ENCODE data around the genes CHPT1, WASHC3 and EID3.

DNA sequence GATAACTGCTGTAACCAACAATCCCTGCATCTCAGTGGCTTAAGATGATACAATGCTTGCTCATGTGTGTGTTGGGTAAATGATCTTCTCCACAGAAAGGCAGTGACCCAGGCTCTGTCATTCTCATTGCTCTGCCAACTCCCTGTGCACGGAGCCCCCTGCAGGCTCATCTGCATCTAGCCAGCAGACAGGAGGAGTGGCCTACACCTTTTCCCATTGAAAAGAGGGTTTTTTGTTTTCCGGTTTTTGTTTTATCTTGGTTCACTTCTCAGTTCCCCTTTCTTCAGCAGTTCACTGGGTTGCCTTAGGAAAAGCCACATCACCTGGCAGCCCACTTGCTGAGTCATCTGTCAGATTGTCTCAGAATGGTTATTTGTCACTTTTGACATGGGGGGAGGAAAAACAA lies 193.3 kb downstream of the ANO4 start:
- PRO-cap, result no peak

GRCh38 chr12:101615867-101616713 lies 21.3 kb downstream of the MYBPC1 start:
- PRO-cap, result no peak

DNA sequence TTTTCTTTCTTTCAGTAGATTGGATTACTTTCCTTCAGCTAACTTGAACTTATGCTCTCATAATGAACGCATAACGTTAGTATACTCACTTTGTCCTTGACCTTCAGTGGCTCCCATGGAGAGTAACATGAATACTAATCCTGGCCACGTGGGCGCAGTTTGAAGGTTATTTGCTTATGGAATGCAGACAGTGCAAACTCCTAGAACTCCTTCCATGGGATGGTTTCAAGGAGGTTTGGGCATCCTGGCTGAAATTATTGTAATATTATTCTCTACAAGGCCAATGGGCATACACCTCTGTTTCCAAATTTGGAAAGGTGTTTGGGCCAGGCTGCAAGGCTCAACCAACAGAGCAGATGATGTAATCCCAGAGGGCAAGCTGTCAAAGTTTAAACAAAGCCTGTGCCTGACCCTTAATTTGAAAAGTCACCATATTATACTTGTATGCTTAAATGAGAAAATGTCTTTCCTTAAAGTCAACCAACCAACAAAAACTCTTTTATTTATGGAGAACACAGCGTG lies 23.5 kb downstream of the MYBPC1 start:
- PRO-cap, result no peak

- PRO-cap, result bidirectional peak, plus-strand start at chr12:101697912, minus-strand start at chr12:101697803
Measured at GRCh38 chr12:101697548-101698027, at the start of gene CHPT1. Gene CHPT1 (plus strand): TSS chr12:101697640.

GRCh38 chr12:101747849-101748849 lies 8.9 kb upstream of the SYCP3 start:
- PRO-cap, result no peak

DNA sequence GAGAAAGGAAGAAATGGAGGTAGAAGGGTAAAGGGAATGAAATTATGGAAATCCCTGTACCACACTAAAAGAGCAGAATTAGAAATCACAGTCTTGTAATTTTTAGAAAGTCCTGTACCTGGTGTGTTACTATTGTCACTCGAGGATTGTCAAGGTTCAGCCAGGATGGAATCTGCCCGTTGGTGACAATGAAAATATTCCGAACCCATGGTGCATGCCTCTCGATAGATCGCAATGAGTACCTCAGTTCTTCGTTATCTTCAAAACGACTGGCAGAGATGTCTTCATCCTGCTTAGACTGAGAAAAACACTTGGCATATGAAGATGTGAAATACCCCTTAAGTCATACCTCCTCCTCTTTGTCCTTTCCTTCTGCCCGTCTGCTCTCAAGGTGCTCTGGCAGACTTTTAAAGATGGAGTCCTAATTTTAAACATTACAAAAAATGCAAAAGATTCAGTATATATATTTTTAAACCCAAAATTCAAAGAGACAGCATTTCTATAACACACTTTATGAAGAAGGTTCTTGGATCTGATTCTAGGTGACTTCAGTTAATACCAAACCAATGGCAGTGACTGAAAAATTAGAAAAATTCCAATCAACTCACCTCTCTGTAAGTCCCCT lies 31.1 kb upstream of the SYCP3 start:
- PRO-cap, result no peak

DNA sequence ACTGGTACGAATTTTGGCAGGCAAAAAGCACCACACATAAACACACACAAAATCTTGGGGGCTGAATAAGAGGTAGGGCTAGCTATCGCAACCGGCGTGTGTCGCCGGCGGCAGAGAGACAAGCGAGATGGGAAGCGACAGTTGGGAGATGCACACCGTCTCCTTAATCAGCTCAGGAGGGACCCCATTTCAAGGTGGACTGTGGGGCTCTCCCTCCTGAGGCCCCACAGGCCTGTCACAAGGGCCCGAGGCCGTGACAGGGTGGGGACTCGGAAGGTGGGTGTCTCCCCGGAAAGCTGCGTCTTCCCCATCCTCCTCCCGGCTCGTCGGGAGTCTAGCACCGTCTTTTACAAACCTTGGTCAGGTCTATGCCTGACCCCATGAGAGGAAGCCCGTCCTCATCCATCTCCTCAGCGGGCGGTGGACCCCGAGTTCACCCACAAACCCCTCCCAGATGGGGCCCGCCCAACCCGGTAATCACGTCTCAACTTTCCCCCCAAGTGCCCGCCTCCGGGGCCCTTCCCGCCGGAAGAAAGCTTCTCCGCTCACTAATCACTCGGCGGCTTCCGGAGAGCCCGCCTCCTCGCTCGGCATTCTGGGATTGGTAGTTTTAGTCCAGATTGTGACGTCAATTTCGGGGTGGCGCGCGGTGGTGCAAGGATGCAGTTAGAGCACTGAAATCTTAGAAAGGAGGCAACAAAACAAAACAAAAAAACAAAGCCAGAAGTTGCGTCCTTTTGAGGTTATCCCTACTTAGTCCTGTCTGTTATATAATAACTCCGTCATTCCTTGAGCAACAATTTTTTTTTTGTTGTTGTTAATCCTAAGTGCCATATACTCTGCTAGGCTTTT lies at the start of gene WASHC3:
Gene WASHC3 (minus strand): TSS at position 435 of the 852 bp plus-strand sequence.
- PRO-cap, result bidirectional peak, plus-strand start at position 238 of the sequence, minus-strand start at position 239 of the sequence; bidirectional peak, plus-strand start at position 631 of the sequence, minus-strand start at position 456 of the sequence

DNA sequence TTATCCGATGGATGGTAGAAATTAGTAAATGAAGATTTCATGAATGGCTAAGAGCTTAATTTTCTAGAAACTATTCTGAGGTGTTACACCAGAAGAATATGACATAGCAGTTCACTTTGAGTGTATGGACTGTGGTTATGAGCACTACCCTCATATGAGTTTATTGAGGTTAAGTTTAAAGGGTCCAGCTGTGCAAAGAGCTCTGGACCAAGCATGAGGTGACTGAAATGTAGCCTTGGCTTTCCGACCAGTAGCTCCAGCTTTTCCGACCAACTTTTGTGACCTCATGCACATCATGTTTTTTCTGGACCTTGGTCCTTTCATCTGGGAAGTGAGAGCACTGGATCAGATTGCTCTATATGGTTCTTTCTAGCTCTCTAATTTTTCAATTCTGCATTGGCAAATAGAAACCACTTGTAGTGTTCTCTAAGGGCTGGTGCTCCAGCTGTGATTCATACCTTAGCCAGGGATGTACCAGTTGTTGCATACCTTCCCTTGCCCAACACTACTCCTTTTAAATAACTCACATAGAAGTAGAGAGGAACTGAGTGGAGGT lies 16.7 kb downstream of the IGF1 start:
- PRO-cap, result no peak

DNA sequence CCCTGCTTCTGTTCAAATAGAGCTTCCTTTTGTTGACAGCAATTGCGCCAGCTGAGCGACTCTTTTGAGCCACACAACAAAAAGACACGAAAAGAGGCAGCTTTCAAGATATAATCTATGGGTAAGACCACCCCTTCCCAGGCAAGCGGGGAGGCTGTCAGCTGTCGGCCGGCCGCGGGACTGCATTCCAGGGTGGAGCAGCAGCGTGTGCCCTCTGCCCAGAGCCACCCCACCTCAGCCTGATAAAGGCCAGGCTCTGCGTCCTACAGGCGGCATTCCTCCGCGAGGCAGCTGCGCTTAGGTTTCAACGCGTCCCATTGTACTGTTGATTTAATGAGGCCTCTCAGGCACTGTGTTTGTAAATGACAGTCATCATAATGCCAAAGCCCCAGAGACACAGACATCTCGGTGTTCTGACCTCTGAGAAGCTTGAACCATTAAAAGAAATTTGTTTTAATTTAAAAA lies 15.7 kb upstream of the STAB2 start:
- PRO-cap, result no peak

DNA sequence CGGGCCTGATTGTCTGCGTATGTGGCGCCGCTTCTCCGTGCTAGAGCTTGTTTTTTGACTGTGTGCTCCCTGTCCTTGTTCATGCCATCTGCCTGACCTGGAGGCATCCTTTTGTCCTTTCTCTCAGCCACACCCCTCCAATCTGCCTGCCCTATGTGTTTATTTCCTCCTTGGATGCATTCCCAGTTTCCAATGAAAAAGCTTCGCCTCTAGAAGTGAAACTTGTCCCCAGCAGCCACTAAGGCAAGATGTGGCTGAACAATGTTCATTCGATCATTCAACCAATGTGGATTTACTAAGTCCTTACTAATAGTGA lies 98.5 kb downstream of the NT5DC3 start:
- PRO-cap, result no peak

- PRO-cap, result no peak
Measured at GRCh38 chr12:103785096-103785695, 55.8 kb downstream of the NT5DC3 start.

- PRO-cap, result no peak
Measured at GRCh38 chr12:103799627-103800298, 41.3 kb downstream of the NT5DC3 start.

GRCh38 chr12:103838697-103839251 lies 2.3 kb downstream of the NT5DC3 start:
- PRO-cap, result no peak

- PRO-cap, result no peak
Measured at GRCh38 chr12:103901391-103901802, 28.8 kb upstream of the HSP90B1 start.

DNA sequence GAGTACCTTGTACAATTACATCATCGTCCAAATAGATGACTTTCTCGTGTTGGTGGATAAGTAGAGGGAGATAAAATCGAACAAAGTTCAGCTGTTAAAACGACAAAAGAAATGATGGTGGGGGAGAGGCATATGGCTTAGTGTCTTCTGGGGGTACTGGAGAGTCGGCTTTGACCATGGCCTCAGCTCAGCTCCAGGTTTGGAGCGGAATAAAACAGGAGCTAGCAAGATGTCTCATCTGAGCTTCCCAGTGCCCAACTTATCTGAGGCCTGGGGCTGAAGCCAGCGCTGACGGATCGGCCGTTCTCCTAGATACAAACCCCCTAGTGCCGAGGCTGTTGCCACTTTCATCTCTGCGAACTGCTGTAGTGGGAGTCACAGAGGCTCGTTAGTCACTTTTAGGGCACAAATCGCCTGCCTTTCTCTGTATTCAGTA lies 31.8 kb downstream of the TDG start:
- PRO-cap, result no peak

- PRO-cap, result no peak
Measured at GRCh38 chr12:104011273-104011845, 38.6 kb downstream of the GLT8D2 start.

GRCh38 chr12:104303301-104304593 lies at the start of gene EID3:
Gene EID3 (plus strand): TSS chr12:104303739.
- PRO-cap, result bidirectional peak, plus-strand start at chr12:104303797, minus-strand start at chr12:104303657; bidirectional peak, plus-strand start at chr12:104304076, minus-strand start at chr12:104303988; unidirectional peak, plus-strand start at chr12:104304076

DNA sequence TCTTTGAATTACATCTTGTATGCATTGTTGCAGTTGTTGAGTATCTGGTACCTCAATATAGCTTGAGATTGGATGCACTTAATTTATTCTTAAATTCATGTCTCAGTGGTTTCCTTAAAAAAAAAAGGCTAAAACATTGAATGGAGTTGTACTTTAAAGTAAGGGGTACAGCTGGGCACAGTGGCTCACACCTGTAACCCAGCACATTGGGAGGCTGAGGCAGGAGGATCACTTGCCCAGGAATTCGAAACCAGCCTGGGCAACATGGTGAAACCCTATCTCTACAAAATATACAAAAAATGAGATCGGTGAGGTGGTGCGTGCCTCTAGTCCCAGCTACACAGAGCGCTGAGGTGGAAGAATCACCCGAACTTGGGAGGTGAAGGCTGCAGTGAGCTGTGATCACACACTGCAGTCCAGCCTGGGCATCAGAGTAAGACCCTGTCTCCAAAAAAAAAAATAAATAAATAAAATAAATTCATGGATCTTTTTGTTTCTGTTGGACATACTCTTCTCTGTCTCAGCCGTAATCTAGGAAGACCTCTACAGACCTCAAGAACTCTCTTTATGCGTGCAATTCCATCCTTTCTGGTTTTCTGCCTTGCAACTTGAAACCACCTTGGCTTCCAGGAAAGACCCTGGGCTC lies 25.8 kb downstream of the EID3 start:
- PRO-cap, result no peak

DNA sequence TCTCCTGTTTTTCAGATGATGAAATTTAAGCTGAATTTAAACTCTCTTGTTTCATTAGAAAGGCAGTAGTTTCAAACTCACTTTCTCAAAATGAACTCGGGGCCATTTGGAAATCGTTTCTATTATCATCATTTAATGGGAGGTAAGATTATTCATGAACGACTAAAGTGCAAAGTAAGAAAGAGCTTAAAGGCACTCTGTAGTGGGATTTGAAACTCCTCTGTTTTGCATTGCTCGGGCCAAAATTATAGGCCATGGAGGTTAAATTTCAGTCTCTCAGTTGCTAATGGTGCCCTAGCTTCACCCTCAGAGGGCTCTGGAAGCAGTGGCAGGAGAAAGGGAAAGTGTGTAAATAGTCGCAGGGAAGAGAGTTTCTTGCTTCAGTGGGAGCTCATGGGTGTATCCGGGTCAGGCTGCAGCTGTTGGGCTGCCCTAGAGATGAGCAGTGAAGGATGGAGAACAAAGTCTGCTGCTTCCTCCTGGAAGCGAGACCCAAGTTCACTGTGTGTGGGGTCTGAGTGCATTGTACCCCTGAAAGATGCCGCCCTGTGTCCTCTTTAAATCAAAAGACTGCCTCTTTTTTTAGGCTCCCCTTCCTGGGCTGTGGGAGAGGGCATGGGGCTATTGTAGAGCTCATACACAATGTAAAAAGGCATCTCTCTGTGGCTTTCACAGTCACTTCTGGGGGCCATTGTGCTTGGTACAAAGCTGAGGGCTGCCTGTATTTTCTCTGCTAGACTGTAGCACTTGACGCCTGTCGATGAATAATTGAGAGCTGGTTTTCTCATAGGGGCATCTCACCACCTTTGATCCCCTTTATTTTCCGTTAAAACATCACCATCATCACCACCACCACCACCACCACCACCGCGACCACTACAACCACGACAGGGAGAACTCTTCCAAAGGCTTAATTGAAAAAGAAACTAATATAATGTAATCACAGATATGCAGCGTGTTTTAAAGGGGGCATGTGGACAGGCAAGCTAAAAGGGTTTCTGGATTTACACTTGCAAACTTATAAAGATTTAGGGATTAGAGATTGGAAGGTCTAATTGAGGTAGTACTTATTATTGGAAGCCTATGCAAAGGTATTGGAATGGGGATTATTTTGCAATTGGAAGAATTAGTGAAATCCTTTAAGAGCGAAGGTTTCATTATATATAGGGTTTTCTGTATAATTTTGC lies 16.7 kb downstream of the CHST11 start:
- PRO-cap, result unidirectional peak, plus-strand start at position 674 of the sequence

DNA sequence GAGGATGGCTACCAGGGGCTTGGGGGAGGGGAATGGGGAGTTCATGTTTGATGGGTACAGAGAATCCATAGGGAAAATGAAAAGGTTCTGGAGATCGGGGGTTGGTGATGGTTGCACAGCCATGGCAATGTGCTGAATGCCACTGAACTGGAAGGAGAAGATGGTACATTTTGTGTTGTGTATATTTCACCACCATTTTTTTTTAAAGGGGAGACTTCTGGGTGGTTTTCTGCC lies 233.9 kb downstream of the SLC41A2 start:
- PRO-cap, result no peak

All from natural killer cell (primary cell).